Temporal lobe (tissue), 2 donors: ENCODE measurements around a stretch of chr17.

DNA sequence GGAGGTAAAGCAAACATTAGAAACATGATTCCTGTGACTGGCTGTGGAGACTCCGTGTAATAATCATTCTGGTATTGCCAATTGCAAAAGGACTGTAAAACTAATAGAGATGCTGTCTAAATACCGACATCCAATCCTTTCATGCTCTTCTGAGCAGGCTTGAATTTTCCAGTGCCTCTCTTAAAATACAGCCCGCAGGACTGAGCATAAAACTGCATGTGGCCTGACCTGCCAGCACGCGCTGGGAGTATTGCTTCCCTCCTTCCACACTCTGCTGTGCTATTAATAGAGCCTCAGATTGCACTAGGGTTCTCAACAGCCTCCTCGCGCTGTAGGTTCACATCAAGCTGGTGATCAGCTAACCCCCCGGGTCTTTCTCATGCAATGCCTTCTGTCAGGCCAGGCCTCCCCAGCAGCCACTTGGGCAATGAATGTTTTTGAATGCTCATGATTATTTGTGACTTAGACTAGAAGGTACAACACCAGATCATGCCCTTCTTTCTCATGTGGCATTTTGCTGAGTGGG is 14.2 kb upstream of the MSI2 start:
- RAMPAGE, long total RNA = no peak

DNA sequence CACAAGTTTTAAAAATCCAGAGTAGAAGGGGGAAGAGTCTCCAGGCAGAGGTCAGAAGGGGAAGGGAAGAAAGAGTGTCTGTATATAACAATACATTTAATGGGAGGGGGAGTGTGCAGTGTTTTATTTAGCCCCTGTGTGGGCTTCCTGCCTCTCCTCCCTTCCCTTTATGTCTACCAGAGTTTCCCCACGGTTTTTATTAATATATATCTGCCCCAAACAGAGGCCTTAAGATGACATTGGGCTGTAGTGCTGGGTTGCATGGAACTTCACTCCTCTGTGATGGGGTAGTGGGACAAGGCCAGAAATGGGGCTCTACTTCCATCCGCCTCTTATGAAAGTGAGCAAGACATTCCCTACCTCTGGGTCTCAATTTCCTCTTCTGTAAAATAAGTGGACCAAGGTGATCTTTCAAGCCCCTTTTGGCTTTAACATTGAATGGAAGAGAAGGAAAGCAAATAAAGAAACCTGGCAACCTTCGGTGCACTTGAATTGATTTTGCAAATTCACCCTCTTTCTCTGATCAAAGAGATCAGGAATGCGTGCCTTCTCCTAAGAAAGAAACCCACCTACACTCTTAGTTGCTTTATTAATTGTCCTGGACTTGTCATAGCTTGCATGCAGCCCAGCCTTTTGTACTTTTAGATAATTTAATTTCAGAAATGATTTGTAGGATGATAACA is 2.8 kb downstream of the MSI2 start:
- RAMPAGE, long total RNA = no peak

DNA sequence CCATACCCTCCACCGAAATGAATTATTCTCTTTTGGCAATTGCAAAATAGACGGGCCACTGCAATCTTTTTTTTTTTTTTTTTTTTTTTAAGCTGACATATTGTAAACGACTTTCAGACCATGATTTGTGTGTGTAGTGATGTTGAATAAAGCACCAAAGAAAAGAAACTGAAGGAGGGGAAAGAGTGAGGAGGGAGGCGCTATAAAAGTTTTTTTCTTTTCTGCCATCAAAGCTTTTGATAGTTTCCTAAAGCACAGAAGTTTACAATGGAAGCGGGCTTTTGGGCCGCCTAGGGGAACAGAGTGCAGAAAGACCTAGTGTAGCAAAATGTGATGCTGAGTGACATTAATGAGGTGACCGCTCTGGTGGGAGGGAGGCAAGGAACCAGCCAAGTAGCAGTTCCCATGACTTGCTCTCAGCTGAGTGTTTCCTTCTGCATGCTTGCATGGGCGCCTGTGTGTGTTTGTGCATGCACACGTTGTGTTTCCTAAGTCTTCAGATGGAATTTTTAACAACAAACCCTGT is 15.4 kb downstream of the MSI2 start:
- RAMPAGE, long total RNA = no peak

GRCh38 chr17:57285333-57286222 is 29.3 kb downstream of the MSI2 start:
- RAMPAGE, long total RNA = no peak

DNA sequence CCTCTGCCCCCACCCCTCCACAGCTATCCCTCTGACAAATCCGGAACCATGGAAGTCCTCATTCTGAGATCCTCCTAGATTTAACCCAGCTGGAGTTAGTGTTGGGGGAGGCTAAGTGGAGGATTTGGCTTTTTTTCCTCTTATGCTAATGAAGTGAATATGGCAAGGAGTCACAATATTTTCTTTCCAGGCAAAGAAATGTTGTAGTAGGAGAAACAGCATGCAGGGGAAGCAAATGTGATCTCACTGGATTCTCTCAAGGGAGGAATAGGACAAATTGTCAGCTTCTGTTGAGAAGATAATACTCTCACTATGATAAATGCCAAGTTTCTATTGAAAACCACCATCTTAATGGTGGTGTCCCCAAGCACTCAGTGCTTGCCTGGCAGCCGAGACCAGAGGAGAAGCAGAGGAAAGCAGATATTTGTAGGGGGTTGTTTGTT is 159.5 kb downstream of the MSI2 start:
- RAMPAGE, long total RNA = no peak

- RAMPAGE, long total RNA = no peak
Observed at GRCh38 chr17:57420958-57421574, 164.7 kb downstream of the MSI2 start.

GRCh38 chr17:57521644-57522305 is 223.3 kb downstream of the CCDC182 start:
- RAMPAGE, long total RNA = no peak

DNA sequence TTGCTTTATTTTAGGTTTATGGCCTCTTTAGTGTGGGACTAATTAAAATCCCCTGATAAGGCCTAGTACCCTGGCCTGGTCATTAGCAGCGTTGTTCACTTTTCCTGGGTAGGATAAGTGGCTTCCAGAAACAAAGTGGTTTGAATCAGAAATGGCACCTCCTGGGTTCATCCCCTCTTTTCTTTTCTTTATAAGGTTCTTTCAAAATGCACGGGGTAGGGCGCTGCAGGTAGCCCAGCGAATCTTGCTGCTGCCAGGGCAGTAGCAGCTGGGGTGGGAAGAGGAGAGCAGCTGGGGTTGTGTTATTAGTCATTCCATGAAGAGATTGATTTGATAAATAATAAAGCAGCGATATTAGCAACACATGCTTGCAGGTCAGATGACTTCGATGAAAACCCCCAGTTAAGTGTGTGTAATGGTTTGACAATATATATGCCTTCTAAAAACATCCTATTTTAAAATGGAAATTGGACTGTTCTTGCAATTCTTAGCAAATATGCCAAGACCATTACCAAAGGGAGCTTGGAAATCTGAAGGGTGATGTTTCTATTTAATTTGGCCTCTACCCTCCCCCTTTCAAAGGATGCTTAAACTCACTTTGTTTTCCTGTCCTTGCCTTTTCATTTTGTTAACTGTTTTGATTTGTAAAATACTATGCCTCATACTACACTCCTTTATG is 200.7 kb downstream of the CCDC182 start:
- RAMPAGE, long total RNA = no peak

DNA sequence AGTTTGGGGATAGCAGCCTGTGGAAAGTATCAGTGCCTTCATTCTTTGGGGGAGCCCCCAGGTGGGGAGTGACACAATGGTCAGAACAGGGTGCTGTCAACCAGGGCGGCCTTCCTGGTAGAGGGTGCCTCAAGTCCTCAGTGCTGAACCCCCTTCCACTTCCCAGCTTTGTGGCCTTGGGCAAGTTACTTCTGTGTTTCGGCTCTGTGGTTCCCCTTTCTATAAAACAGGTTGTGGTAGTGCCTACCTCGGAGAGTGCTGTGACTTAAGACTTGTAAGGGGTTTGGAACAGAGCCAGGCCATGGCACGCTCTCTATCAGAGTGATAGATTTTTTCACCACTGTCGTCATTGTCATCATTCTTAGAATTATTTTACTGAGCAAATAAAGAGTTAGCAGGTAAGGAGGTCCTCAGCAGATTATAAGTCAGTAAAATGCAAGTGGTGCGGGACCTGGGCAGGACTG is 141.1 kb downstream of the CCDC182 start:
- RAMPAGE, long total RNA = no peak

DNA sequence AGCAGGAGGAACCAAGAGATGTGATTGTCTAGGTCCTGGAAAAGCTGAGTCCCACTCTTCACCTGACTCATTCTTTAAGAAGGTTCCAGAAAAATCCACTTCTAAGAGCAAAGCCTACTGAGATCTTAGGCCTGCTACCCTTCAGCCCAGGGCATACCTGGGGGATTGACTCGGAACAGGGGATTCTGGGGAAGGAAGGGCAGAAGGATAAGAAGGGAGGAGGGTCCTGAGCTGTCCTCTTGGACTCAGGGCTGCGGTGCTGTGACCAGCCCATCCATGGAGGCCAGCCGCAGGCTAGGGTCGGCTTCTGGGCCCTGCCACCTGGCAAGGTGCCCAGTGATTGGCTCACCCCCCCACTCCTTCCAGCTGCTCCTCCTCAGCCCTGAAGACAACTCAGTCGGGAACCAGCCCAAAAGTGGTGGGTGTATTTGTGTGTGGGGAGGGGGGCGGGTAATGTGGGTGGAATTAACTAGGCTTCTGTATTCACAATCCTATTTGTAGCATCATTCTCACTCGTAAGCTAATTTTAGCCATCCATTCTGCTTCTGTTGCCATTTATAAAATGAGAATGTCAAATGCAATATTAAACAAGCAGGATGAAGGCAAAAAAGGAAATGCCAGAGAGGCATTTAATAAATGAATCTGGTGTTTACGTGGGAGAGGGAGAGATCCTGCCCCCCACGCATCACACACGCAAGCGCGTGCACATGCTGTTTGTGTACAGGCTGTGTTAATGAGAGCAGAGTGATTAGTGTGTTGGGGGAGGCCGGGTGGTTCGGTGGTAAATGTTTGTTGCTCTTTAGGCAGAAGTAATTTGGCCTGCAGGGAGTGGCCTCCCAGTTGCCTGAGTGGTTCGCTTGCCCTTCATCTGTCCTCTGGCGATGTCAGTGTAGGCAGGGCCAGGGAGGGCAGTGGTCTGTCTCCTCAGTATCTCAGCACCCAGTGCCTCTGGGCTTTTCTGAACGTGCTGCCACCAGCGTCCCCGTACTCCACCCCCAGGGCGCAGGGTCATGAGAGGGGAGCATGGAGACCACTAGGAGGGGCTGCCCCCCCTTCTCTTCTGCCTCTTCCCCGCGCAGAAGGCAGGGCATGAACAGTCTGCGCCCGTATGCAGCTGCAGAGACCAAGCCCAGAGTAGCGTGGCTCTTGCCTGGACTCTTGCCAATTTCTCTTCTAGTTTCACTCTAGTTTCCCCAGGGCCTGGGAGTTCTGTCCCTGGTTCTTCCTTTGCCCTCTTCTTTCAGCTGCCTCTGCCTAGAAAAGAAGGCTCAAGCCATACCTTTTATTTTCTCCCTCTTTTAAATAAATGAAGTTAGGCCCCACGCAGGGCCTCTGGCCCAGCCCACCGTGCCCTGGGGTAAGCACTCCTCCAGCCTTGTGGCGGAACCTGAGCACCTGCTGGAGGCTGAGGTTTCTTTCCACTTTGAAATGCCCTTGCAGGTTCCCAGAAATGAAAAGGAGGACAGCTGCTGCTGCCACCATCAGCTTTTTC is 140.0 kb downstream of the CCDC182 start:
- RAMPAGE, long total RNA = no peak

- RAMPAGE, long total RNA = no peak
Observed at GRCh38 chr17:57903010-57903792, 52.0 kb downstream of the CUEDC1 start.

DNA sequence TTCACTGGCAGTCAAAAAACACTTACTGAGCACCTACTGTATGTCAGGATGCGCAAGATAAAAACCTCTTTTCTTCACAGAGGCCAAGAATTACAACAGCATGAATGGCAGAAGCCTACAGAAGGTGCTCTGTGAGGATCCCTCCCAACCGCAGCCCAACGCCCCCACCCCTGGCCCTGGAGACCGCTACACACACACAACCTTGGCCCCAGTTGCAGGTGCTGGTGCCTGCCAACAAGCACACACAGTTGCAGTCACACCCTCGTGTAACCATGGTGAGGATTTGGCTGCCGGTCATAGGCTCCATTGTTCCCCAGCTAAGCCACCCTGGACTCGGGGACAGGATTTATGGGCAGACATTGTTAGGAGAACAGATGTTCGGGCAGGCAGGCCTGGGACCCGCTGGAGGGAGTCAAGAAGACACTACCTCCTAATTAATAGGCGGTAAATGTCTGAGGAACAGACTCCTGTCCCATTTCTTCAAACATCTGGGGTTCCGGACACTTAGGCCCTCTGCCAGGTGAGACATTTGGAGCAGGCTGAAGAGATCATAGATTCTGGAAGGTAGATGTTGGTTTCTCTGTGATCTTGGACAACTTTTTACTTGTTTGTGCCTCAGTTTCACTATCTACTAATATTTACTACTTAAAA is 43.1 kb downstream of the CUEDC1 start:
- RAMPAGE, long total RNA = no peak

GRCh38 chr17:57916963-57917687 is 38.1 kb downstream of the CUEDC1 start:
- RAMPAGE, long total RNA = no peak

DNA sequence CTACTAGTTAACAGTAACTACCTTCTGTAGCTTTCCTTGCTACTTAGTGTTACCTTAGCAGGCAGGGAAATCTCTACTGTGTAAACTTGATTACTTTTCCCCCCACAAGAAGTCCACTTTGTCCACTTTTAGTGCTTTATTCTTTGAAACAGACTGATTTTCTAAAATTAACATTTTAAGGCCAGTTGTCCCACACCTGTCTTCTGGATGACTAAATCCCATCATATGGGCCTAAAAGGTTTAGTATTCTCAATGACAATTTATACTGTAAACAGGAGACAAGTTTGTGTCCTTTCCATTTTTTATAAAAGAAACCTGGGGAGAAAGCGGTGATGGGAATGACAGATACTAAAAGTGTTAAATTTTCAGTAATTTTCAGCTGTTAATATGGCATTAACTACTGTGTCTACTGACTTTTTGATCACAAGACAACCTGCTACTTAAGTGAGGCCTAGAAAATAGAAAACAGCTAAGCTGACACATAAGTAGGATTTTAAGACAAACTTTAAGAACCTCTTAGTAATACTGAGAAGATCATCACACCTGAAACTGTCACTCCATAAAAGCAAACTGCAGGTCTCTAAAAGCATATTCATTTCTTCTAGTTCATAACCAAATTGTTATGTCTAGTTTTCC is 8.2 kb downstream of the SRSF1 start:
- RAMPAGE, long total RNA = no peak

- RAMPAGE, long total RNA = no peak
Observed at GRCh38 chr17:58088919-58089140, 5.6 kb downstream of the DYNLL2 start.

DNA sequence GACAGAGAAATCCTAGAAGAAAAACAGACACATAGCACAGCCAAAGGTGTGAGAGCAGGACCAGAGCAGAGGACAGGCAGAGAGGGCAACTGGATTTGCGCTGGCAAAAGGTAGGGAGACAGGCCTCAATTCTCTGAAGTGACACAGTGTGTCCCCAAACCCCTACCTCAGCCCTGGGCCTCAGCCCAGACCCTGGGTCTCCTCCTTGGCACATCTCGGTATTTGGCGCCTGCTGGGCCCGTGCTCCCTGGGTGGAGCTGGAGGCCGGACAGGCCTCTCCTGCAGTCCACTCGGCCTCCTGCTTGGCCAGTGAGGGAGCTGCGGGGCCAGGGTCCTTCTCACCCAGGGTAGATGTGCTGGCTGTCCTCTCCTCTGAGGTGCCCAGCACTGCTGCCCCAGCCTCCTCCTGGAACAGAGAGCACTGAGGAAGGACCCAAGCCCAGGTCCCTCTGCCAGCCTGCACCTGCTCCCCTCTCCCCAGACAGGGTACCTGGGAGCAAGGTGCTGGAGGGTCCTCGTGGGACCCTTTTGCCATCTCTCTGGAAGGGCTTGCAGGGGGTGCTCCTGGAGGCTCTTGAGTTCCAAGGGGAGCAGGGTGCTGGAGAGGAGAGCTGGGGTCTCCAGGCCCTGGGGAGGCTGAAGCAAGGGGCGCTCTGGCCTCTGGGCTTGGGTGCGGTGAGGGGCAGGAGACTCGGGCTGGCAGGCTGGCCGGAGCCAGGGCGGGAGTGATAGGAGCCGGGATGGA is 18.1 kb downstream of the TSPOAP1 start:
- RAMPAGE, long total RNA = no peak

GRCh38 chr17:58325964-58326277 is 2.7 kb downstream of the TSPOAP1 start:
- RAMPAGE, long total RNA = no peak

- RAMPAGE, long total RNA = no peak
Observed at GRCh38 chr17:58330061-58330543, 1.5 kb upstream of the TSPOAP1 start.

DNA sequence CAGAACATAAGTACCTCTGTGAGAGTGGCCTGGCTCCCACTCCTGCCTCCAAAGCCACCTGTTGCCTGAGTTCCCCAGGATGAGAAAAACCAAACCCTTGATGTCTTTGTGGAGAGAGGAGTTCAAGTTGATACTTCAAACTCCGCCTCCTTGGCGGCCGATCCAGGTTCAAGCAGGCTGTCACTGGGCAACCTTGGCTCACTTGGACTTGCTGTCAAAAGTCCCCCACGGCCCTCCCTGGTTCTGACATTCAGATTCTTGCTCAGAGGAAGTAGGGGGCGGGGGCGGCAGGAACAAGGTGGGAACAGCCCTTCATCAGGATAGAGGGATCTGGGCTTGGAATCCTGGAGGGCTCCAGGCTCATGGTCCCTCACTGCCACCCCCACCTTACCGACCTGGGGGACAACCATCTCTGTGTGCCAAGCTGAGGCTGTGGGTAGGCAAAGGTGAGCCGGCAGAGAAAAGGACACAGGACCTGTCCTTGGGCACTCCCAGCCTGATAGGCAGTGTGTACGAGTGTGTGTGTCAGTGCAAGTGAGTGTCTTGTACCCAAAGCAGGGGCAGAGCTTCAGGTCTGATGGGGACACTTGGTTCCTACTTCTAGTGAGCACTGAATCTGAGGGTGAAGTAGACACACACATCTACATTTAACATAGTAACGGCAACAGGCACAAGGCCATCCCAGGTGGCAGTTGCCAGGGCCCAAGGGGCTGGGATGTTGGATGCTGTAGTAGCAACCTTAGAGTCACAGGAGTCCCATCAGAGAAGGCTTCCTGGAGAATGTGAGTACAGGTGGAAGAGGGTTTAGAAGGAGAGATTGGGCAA is 6.6 kb upstream of the TSPOAP1 start:
- RAMPAGE, long total RNA = no peak

- RAMPAGE, long total RNA = no peak
Observed at GRCh38 chr17:58376941-58377829, 25.2 kb upstream of the SUPT4H1 start.